Caco-2 (cell line): ENCODE data around the genes CHDH, LRTM1, WNT5A and APPL1.

DNA sequence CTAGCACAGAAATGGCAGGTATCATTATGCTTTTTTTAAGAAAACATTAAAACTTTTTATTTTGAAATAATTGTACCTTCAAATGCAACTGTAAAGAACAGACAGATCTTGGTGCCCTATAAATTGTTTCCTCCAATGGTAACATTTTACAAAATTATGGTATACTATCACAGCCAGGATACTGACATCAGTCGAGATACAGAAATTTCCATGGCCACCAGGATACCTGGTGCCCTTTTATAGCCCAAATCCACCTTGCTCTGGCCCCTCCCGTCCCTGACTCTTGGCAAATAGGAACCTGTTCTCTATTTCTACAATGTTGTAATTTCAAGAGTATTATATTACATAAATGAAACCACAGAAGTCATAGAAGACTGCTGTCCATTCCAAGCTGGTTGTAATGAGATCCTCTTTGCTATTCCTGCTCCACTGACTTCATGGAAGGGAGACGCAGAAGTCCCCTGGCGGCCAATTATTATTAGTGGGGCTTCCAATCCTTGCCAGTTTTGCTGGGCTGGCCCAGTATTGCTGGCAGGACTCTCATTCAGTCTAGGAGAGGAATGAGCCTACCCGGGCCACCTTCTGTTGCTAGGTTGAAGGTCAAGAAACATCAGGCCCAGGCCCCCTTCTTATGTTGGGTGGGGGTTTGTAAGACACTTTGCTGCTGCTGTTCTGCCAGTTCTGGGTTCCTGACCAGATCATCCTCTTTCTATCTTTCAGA is 26.7 kb downstream of the DCP1A start:
- PRO-cap, result no peak
- RRBS, result no CpG with 5 or more reads among the region's 5 CpGs

GRCh38 chr3:53346188-53346957 is 970 bp downstream of the DCP1A start:
- PRO-cap, result bidirectional peak, plus-strand start at chr3:53346767, minus-strand start at chr3:53346682
- RRBS, result no CpG with 5 or more reads among the region's 17 CpGs

DNA sequence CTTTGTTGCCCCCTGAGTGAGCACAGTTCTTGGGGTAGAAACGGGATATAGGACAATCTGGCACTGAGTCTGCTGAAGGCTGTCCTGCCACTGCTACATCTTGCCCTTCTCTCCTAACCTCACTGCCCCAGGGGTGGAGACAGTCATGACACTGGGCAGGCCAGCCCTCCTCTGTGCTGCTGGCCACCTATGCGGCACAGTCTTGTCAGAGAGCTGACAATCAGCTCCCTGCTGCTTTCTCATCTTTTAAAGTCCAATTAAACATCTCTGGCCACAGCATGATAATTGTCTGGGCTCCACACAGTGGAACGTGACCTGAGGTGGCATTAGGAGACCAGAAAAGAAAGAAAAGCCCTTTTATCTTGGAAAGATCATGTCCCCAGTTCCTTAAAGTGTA is 15.6 kb upstream of the CACNA1D start:
- PRO-cap, result no peak
- RRBS, result no CpG with 5 or more reads among the region's 3 CpGs

- PRO-cap, result no peak
- RRBS, result no CpG with 5 or more reads among the region's 31 CpGs
Observed at GRCh38 chr3:53494879-53495481, 569 bp downstream of the CACNA1D start.

- PRO-cap, result no peak
- RRBS, result no CpG with 5 or more reads among the region's 8 CpGs
Observed at GRCh38 chr3:53633237-53633806, 138.9 kb downstream of the CACNA1D start.

GRCh38 chr3:53729092-53729436 is 117.2 kb downstream of the CHDH start:
- PRO-cap, result no peak
- RRBS, result no CpG with 5 or more reads among the region's 6 CpGs

- PRO-cap, result bidirectional peak, plus-strand start at chr3:53846568, minus-strand start at chr3:53846419
- RRBS, result 3% methylated on average over 31 of the region's 113 CpGs
Observed at GRCh38 chr3:53845858-53846663, at the start of gene CHDH. Gene CHDH, minus strand, starts transcription at chr3:53846419.

DNA sequence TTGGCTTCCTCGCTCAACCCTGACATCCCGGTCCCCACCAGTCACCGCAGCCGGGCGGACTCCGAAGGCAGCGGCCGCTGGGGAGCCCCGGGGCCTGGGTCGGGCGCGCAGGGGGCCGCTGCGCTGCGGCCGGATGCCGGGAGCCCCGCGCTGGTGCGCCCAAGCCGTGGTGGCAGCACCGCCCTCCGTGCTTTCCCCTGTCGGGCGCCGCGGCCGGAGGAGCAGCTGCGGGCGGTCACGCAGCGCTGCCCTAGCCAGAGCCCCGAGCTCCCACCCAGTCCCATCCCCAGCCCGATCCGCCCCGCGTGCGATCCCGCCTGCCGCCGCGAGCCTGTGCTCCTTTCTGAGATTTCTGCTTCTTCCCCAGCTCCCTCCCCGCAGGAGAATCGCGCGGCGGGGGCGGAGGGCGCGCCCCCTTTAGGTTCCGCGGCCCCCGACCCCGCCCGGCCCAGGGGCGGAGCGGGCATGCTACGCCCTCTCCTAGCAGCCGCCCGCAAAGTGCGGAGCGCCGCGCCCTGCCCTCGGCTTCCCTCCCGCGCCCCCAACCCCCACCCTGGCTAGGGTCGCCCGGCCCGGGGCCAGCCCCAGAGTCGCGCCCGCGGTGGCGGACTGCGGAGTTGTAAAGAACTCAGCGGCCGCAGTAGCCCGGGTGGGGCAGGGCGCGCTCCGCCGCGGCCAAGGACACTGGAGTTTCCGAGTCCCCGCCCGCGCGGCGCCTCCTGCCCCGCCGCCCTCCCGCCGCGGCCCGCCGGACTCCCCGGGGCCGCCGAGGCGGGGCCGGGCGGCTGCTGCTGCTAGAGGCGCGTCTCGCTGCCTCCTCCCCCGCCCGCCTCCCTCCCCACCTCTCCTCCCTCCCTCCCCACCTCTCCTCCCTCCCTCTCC is 468 bp upstream of the CACNA2D3 start:
- PRO-cap, result no peak
- RRBS, result 24% methylated on average over 48 of the region's 108 CpGs

DNA sequence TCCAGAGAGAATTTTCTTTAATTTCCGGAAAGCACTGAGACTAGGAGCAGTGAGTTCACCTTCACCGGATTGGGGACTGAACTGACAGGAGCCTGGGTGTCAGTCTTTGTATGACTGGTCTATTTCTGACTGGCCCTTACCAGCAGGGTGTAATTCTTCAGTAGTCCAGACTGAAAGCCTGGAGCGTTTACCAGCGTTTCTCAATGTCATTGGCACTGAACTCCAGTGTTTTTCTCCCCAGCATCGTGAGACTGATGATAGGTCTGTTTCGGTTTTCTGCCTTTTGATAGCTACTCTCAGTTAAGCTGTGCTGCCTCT is 103.5 kb downstream of the CACNA2D3 start:
- PRO-cap, result no peak
- RRBS, result no CpG with 5 or more reads among the region's 6 CpGs

DNA sequence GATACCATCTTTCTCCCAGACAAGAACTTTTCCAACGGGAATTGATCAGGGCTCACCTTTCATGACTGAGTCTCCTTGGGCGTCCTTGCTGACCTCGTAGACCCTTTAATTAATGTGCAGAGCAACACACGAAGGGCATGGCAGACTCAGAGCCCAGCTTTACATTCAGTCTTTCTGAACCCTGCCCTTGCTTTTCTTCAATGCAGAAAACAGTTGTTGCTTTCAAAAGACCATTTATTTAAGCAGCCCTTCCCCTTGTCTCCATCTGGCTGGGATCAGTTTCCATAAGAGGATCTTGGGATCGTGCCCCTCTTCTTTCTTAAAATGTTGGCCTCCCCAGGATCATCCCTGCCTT is at the start of gene LRTM1:
Gene LRTM1 (minus strand): TSS at position 211 of the 355 bp plus-strand sequence.
- PRO-cap, result no peak
- RRBS, result no CpG with 5 or more reads among the region's 5 CpGs

DNA sequence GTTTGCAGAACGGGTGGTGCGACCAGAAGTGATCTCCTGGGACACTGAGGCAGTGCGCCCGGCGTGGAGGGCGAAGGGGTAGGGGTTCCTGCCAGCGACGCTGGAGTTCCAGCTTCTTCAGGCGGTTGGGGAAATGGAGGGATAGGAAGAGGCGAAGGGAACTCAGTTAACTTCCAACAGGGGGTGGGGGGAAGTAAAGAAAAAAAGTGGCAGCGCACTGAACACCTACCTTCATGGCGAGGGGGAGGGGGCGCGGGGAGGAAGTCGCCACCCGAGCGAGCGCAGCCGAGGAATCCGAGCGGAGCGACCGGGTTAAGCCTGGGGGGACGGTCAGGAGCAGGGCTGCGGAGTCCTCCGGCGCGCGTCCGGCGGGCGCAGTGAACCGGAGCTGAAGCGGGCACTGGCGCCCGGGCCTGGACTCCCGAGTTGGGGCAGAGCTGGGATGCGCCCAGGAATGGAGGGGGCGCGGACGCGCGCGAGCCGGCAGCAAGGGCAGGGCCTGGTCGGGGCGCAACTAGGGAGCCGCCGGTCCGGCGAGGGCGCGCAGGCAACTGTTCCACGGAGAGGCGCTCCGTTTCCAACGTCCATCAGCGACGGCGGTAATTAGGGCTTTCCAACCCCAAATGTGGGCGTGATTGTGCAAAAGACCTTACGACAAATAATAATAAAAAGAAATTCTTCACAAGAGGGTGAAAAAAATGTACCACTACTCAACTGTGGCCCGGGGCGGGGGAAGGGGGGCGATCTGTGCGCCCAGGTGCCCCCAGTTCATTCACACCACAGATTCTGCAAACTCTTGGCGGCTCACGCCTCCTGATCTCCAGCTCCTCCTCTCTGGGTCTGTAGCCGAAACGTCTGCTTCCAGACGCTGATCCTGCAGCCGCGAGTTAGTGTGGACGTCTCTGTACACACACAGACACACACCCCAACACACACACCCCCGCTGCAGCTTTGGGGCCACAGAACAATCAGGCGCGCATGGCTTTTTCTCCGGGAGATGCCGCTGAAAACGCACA is at the start of gene WNT5A:
Gene WNT5A (minus strand): TSS at position 556 of the 1,016 bp plus-strand sequence.
- PRO-cap, result bidirectional peak, plus-strand start at position 315 of the sequence, minus-strand start at position 195 of the sequence; bidirectional peak, plus-strand start at position 782 of the sequence, minus-strand start at position 553 of the sequence
- RRBS, result 6% methylated on average over 20 of the region's 80 CpGs

DNA sequence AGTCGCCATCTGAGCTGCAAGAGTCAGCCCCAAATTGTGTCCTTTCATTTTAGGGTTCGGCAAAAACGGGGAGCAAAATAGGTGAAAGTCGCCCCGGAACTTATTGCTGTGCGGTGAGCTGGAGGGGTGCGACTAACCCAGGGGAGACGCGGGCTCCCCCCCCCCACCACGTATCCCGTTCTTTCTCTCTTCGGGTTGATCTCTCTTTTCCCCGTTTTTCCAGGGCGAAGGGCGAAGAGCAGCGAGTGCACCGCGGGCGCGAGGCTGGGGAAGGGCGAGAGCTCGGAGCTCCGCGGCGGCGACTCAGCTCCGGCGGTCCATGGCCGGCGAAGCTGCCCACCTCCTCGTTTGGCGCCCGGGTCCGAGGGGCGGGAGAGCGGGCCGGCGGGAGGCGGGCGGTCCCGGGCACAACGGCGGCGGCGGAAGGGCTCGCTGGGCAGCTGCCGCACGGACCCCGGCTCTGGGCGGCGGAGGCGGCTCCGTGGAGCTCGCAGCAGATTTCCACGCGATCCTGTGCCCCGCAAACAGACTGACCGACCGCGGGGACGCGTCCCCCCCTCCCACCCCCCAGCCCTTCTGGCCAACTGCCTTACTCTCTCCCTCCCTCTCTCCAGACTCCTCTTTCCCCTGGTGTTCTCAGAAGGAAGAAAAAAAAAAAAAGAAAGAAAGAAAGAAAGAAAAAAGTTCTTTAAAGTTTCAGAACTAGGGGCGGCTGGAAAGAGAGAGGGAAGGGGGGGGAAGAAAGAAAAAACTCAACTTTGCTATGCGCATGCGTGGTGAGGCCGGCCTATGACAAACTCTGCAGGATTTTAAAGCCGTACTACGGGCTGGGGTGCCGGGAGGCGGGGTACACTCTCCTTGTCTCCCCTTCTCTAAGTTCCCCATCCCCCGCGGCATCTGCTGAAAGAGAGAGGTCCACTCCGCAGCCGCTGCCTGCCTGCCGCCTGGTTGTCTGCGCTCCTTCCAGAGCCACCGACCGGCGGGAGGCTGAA is 957 bp upstream of the WNT5A start:
- PRO-cap, result no peak
- RRBS, result 4% methylated on average over 16 of the region's 79 CpGs

- PRO-cap, result no peak
- RRBS, result no CpG with 5 or more reads among the region's 4 CpGs
Observed at GRCh38 chr3:55490120-55490690, 3.1 kb upstream of the WNT5A start.

GRCh38 chr3:55609378-55609719 is 122.2 kb upstream of the WNT5A start:
- PRO-cap, result no peak
- RRBS, result no CpG with 5 or more reads among the region's 8 CpGs

DNA sequence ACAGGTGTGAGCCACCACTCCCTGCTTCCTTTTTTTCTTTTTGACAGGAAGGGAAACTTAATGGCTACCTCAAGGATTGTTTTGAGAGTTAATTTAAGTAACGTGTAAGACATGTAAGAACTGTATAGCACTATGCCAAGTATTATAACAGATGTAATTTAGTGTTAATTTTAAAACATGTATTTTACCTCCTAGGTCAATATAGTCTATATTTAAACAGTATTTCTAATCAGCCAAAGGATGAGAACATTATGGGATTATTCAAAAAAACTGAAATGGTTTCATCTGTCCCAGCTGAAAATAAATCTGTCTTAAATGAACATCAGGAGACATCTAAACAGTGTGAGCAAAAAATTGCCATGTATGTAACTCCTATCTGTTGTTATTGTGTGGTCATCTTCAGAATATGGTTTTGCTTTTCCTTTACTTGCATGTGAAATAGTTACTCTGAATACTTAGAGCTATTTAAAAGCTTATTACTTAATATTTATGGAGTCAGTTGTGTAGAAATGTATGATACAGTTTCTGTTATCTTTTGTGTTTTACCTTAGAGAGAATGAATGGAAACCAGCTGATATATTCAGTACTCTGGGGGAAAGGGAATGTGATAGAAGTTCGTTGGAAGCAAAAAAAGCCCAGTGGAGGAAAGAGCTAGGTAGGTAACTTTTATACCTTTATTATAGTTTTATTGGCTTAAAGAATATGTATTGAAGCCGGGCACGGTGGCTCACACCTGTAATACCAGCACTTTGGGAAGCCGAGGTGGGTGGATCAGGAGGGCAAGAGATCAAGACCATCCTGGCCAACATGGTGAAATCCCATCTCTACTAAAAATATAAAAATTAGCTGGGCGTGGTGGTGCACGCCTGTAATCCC is 9.7 kb downstream of the CCDC66 start:
- PRO-cap, result no peak
- RRBS, result no CpG with 5 or more reads among the region's 7 CpGs

GRCh38 chr3:56984551-56984945 is 75.9 kb upstream of the SPATA12 start:
- PRO-cap, result no peak
- RRBS, result no CpG with 5 or more reads among the region's 3 CpGs

DNA sequence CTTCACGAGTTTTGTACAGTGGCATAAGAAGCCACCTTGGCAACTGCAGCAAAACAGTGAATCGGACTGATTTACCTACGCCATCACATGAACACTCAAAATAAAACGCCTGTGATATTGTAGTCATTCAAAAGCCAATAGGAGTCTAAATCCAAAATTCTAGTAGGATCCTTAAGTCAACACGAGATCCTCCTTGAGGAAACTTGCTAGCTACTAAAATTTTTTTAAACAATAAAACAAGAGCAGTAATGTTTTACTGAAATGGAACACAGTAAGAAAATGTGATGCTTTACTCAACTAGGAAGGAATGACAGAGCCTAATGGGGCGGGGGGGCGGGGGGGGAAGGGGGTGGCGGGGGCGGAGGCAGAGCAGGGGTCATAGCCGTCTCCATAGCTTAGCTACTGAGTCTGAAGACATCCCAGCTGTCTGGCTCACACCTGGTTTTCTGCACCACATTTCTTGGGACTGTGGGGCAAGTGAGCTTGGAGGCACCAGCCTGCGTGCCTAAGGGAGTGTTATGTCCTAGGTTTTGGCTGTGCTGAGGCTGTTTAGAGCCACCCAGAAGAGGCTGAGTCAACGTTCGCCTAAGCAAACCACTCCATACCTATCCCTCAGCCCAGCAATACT is 1.6 kb downstream of the IL17RD start:
- PRO-cap, result no peak
- RRBS, result no CpG with 5 or more reads among the region's 13 CpGs

GRCh38 chr3:57227463-57228268 is at the start of gene APPL1:
Gene APPL1, plus strand, starts transcription at chr3:57227729.
- PRO-cap, result bidirectional peak, plus-strand start at chr3:57227778, minus-strand start at chr3:57227614
- RRBS, result 4% methylated on average over 34 of the region's 105 CpGs

GRCh38 chr3:57571318-57572183 is 15.5 kb downstream of the PDE12 start:
- PRO-cap, result no peak
- RRBS, result no CpG with 5 or more reads among the region's 4 CpGs

- PRO-cap, result no peak
- RRBS, result 25% methylated on average over 2 of the region's 10 CpGs
Observed at GRCh38 chr3:57595914-57596364, 1.2 kb downstream of the ARF4 start.